Mammary microvascular endothelial cell (primary cell): ENCODE results near the genes EPHB6, PIP and TAS2R39.

- RAMPAGE, long total RNA, result no peak
Observed at GRCh38 chr7:142854873-142855349, at the start of gene EPHB6. Gene EPHB6 (plus strand): TSS chr7:142855076.

- RAMPAGE, long total RNA, result no peak
Observed at GRCh38 chr7:143049500-143049951, 2.6 kb upstream of the OR6V1 start.

DNA sequence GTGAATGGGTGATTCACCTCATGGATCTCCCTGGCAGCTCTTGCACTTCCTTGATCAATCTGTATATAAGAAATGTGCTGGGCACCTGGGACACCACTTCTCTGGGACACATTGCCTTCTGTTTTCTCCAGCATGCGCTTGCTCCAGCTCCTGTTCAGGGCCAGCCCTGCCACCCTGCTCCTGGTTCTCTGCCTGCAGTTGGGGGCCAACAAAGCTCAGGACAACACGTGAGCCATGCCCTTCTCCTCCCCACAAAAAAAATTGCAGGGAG lies at the start of gene PIP:
TSS of gene PIP (plus strand) at position 93 of the 271 bp plus-strand sequence.
- RAMPAGE, long total RNA, result no peak

DNA sequence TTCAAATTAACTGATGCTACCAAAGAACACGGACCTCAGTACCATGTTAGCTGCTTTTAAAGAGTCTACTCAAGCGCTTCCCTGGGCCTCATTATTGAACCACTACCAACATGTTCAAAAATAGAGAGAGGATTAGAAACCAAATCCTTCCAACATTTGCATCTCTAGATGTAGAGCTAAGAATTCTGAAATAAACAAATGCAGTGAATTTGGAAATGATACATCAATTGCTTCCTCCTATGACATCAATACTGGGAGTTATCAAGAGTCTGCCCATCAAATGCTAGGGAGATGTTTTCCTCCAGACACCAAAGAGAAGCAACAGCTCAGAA lies at the start of gene TAS2R39:
TSS of gene TAS2R39 (plus strand) at position 281 of the 332 bp plus-strand sequence.
- RAMPAGE, long total RNA, result no peak

- RAMPAGE, long total RNA, result no peak
Observed at GRCh38 chr7:143279778-143280290, 4.9 kb upstream of the TMEM139 start.

DNA sequence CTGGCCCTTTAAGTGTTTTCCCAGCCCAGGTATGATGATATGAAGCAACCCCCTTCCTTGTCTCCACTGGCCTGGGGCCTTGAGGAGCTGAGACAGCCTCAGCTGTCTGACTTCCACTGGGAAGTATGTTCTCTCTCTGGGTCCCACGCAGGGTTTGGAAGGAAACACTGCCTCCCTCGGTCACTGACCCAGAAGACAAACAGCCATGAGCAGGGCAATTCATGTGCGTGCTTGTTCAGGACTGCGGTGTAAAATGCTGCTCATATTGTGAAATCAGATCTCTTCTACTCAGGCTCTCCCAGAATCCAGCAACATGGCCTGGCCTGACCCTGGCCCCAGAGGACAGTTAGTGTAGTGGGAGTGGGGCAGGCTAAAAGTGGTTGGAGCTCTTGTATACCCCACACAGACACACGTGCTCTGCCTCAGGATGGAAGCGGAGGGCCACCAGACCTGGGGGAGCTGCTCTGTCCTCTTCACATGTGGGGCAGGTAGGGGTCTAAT lies 2.8 kb downstream of the CLCN1 start:
- RAMPAGE, long total RNA, result no peak

GRCh38 chr7:143375242-143376203 lies 5.6 kb upstream of the ZYX start:
- RAMPAGE, long total RNA, result no peak

GRCh38 chr7:143390296-143390981 lies 9.3 kb downstream of the ZYX start:
- RAMPAGE, long total RNA, result no peak

- RAMPAGE, long total RNA, result no peak
Observed at GRCh38 chr7:144256097-144256663, 8.4 kb downstream of the OR2A7 start.

GRCh38 chr7:144836274-144836496 lies 332 bp upstream of the TPK1 start:
- RAMPAGE, long total RNA, result start-site peak on the minus strand at chr7:144836340-144836434, 68 and 74 reads in 2 replicates

DNA sequence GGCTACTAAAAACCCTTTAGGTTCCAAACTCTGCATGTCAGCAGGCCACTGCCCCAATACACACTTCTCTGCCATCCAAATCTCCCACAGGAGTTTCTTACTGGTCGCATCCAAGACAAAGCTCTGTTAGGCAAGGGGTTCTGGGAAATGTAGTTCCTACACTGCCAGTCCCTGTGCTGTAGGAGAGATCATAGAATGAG lies 757.0 kb upstream of the C7orf33 start:
- RAMPAGE, long total RNA, result no peak

DNA sequence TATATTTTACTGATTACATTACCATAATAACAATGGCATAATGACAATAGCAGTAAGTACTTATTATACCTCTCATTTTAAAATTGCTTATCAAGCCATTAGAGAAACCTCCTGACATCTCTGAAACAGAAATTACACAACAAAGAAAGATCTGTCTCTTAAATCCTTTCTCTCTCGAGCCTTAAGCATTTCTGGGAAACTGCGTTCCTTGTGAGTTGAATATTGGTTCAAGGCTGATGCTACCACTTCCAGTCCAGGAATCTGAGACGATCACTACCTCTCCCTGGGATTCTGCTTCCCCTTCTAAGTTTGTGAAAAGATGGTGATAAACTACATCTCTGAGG lies 334.9 kb upstream of the C7orf33 start:
- RAMPAGE, long total RNA, result no peak

- RAMPAGE, long total RNA, result no peak
Observed at GRCh38 chr7:148622835-148623377, 32.3 kb downstream of the C7orf33 start.

DNA sequence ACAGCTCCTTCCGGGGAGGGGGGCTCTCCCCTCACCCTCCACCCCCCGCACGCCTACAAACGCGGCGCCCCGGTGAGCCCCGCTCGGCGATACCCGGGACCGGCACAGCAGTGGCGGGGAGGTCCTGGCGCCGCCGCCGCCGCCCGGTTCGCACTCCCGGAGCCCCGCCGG lies 239 bp downstream of the EZH2 start:
- RAMPAGE, long total RNA, result no peak

DNA sequence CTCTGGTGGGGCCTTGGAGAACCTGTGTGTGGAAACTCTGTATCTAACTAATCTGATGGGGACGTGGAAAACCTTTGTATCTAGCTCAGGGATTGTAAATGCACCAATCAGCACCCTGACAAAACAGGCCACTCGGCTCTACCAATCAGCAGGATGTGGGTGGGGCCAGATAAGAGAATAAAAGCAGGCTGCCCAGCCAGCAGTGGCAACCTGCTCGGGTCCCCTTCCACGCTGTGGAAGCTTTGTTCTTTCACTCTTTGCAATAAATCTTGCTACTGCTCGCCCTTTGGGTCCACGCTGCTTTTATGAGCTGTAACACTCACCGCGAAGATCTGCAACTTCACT lies 65.7 kb upstream of the EZH2 start:
- RAMPAGE, long total RNA, result no peak

- RAMPAGE, long total RNA, result no peak
Observed at GRCh38 chr7:148963025-148963489, 65.2 kb downstream of the PDIA4 start.

DNA sequence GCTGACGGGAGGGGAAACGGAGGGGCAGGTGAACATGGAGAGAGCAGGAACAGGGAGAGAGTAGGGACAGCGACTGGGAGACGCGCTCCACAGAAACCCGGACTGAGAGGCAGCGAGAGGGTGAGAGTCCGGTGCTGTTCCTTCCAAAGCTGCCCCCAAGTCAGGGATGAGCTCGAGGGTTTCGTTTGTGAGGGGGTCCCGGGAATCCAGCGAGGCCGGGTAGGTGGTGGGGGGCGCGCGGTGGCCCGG lies 336 bp upstream of the ZNF425 start:
- RAMPAGE, long total RNA, result no peak

DNA sequence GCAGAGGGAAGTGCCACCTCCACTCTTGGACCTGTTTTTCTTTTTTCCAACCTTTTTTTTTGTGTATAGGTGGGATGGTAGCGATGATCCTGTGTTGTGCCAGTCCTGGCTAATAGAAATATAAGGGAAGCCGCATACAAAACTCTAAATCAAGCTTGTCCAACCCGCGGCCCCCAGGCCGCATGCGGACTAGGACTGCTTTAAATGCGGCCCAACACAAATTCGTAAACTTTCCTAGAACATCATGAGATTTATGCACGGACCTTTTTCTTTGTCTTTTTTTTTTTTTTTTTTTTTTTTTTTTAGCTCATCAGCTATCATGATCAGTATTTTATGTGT lies 1.3 kb downstream of the ZNF398 start:
- RAMPAGE, long total RNA, result no peak

GRCh38 chr7:149196691-149197111 lies 1.4 kb downstream of the ZNF282 start:
- RAMPAGE, long total RNA, result no peak

- RAMPAGE, long total RNA, result no peak
Observed at GRCh38 chr7:149197633-149198048, 2.3 kb downstream of the ZNF282 start.